SUDHL5 (cell line): ENCODE data around the gene KCNC4.

DNA sequence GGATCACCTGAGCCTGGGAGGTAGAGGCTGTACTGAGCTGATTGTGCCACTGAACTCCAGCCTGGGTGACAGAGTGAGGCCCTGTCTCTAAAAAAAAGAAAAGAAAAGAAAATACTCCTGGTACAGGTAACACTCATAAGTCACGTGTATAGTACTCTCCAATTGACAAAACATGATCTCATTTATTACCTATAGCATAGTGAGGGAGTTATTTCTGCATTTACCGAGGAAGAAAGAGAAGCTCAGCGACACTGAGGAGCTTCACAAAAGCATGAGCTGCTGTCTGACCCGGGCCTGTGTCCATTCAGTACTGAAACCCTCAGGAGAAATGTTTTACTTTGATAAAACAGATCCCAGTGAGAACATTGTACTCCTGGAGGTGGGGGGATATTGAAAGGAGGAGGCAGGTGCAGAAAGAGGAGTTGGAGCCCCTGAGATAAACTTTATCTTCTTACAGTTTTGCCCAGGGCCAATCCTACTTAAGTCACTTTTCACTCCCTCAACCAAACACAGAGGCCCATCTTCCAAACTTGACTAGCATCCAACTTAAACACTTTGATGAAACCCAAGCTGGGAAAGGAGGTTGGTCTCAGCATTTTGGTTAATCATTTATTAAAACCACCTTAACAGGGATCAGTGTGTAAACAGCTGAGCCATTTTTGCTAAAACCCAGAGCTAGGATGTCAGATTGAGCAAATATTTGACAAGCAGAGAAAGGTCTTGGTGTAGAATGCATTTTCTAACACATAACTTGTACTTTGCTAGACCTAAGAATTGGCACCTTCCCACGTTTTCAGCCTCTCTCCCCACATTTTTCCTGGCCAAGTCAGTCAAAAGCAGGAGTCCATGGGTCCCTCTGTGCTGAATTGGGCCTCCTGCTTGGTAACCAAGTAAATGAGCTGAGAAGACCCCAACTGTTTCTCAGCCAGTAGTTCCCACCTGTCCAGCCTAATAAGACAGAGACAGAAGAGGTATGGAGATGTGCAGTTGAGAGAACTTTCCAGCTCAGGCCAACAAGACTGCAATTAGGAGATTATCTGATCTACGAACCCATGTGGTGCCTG is 32.5 kb upstream of the SARS1 start:
- PRO-cap, result no peak

DNA sequence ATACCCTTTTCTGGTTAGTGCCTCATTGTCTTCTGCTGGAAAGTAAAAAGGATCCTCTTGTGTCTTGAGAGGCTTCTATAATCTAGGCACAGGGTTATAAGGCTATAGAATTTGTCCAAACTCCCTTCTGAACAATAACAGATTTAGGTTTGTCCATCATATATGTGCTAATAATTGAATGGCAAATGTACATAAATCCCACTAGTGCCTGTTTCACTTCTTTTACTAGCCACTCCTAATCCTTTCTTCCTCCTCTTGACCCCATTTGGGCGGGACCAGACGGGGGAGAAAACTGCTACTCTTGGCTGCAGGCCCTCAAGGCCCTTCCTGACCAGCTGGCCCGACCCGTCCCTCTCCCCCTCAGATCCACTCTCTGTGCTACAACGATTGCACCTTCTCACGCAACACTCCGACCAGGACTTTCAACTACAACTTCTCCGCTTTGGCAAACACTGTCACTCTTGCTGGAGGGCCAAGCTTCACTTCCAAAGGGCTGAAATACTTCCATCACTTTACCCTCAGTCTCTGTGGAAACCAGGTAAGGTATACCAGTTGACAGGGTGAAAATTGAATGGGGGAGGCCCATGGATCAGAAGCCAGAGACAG is 19.6 kb upstream of the SARS1 start:
- PRO-cap, result no peak

GRCh38 chr1:109218443-109218793 is 4.7 kb downstream of the SARS1 start:
- PRO-cap, result no peak

- PRO-cap, result no peak
Measured at GRCh38 chr1:109259595-109260512, 10.5 kb downstream of the CELSR2 start.

DNA sequence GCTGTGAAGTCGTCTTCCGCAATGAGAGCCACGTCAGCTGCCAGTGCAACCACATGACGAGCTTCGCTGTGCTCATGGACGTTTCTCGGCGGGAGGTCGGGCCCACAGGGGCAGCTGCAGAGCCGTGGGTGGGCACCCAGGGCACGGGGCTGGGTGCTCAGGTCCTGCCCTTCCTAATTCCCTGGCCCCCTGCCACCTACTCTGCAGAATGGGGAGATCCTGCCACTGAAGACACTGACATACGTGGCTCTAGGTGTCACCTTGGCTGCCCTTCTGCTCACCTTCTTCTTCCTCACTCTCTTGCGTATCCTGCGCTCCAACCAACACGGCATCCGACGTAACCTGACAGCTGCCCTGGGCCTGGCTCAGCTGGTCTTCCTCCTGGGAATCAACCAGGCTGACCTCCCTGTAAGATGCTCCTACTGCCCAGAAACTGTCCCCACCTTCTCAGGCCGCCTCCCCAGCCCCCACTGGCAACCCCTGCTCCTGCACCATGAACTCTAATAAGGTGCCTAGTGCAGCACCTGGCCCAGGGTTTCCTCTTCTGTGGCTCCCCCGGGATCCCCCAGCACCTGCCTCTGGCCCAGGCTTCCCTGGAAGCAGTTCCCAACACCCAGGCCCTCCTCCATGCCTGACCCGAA is 13.1 kb downstream of the PSRC1 start:
- PRO-cap, result no peak

DNA sequence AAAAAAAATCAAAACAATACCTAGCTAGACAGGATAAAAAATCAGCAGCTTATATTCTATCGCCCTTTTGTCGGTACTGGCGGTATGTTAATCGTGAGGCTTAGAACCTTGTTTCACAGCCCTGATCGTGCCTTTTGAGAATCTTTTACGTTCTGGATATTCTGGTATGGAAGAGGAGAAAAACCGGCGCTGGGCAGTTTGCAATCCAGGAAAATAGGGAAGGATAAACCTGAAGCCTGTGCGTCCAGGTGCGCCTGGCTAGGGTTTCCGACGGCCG is 308 bp upstream of the SYPL2 start:
- PRO-cap, result no peak

DNA sequence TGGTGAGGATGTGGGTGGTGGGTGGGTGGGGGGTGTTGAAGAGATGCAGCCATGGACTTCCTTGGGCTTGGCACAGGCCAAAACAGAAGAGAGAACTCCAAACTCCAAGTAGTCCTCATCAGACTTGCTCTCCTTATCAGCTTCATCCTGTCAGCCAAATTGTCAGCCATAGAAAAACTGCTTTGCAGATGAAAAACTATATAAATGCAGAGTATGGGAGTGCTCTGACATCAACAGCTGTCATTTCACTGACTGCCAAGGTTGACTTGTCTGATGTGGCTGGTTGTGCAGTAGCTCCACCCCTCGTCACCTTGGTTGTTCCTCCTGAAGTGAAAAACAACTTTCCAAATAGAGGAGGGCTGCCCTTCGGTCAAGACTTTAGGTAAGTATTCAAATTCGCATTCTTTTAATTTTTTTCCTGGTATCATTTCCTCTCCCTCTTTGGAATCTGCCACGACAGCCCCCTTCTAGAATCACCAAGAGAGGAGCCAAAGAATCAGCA is 7.0 kb downstream of the AMIGO1 start:
- PRO-cap, result no peak

DNA sequence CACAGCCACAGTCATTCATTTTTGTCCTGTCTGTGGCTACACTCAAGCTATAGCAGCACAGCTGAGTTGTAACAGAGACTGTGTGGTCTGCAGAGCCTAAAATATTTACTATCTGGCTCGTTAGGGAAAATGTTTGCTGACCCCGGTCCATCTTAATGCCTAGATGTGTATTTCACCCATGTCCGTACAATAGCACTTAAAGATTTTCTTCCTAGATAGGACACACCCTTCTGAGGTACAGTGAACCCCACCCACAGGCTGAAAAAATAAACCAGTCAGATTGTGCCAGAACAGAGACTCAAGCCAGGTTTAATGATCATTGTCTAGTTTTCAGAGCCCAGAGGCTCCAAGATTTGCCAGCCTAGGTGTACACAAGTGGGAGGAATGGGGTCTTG is 5.6 kb downstream of the AMIGO1 start:
- PRO-cap, result no peak

DNA sequence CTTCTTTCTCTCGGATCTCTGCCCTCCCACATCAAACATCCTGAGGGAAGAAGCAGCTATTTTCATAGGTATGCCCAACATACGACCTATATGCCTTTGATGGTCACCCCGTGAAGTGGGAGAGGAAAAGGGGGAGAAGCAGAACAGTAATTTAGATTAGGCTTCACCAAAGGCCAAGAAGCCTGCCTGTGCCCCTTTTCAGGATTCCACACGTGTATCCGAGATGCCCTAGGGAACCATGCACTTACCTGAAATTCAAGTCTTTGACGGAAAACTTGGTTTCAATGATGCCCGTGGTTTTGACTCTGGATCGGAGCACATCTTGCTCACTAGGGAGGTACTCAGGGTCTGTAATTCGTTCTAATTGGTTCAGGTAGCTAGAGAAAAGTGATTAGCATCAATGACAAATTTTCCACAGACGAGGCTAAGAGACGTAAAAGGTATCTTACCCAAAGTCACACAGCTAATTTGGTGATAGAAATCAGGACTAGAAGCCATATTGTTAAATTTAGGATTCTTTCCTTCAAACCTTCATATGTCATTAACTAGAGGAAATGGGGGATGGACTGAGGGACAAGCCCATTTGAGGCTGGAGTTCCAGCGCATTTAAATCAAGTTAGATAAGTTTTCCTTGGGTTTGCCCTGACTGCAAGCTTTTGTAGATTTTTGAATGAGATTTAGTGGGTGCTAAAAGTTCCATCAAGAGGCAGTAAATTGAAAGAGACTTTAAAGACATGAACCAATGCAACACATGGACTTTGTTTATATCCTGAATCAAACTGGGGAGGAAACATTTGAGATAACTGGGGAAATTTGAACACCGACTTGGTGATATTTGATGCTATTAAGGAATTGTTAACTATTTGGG is 13.1 kb downstream of the GNAT2 start:
- PRO-cap, result no peak

DNA sequence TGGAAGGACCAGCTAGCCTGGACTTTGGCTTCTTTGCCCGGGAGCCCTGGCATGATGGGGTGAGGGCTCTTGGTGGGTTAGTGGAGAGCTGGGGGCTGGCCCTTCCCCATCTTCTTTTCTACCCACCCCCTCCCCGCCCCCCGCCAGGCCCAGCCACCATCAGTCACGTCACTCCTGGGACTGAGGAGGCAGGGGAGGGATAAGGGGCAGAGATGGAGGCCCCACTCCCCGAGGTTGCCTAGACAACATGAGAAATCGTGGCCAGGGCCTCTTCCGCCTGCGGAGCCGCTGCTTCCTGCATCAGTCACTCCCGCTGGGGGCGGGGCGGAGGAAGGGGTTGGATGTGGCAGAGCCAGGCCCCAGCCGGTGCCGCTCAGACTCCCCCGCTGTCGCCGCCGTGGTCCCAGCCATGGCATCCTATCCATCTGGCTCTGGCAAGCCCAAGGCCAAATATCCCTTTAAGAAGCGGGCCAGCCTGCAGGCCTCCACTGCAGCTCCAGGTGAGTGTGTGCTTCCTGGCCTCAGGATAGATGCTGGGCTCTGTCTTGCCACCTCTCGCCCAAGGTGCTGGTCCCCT is 1.2 kb downstream of the AMPD2 start:
- PRO-cap, result no peak

GRCh38 chr1:109711408-109711918 is 588 bp upstream of the GSTM5 start:
- PRO-cap, result no peak

DNA sequence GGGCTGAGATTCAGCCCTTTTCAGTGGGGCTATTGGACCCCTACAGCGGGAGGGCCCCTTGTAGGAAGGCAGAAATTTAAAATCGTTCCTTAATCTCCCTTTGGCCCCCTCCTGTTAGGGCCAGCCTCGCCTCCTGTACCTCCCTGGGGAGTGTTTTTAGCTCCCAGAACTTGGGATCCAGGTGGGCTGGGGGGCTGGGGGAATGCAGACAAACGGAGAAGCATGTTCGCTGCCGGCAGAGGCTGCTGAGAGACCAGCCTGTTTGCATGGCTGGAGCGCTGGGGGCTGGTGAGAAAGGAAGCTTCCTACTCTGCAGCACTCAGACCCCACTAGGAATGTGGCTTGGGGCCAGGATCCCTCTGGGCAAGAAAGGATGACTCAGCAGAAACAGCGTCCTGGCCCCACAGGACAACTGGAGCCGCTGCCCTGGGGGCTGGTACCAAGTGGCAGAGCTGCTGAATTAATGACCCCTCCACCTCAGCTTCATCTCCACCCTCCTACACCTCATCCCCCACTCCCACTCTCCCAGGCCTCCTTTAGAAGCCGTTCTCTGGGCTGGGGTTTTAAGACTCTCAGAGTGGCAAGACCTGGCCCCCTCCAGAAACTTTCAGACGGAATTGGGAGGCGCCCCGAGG is 28.4 kb upstream of the EPS8L3 start:
- PRO-cap, result no peak

GRCh38 chr1:109796726-109797516 is 33.2 kb upstream of the EPS8L3 start:
- PRO-cap, result no peak

- PRO-cap, result no peak
Measured at GRCh38 chr1:109978061-109978315, 6.6 kb upstream of the AHCYL1 start.

DNA sequence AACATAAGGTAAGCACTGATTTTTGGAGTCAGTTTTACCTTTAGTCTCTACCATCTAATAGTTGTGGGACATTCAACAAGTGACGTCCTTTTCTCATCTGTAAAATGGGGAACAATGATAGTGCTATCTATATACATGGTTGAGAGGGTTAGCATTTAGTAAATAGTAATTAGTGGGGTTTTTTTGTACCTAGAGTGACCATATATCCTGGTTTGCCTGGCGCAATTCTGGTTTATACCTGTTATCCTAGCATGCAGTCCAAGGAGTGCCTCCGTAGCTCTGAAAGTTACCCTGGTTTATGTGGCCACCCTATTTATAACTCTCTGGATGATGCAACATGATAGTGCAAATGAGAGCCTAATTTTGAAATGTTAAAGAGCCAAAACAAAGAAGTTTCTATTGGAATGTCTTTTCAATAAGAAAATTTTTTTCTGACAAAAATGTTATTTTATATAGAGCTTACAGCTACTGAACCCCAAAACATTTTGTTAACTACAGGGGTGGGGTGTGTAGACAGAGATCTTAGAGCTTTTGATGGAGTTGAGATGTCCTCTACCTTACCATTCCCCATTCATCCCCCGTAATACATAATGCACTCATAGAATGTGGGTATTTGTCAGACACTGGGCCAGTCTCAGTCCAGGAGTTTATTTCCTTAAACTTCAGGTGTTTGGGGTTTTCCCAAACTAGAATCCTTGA is 5.7 kb downstream of the AHCYL1 start:
- PRO-cap, result no peak

GRCh38 chr1:110027890-110028169 is 6.6 kb upstream of the STRIP1 start:
- PRO-cap, result no peak

- PRO-cap, result no peak
Measured at GRCh38 chr1:110044720-110045129, 10.3 kb downstream of the STRIP1 start.

- PRO-cap, result bidirectional peak, plus-strand start at chr1:110210501, minus-strand start at chr1:110210193
Measured at GRCh38 chr1:110209811-110210665, at the start of gene KCNC4. TSS of gene KCNC4 (plus strand) at chr1:110210314.

DNA sequence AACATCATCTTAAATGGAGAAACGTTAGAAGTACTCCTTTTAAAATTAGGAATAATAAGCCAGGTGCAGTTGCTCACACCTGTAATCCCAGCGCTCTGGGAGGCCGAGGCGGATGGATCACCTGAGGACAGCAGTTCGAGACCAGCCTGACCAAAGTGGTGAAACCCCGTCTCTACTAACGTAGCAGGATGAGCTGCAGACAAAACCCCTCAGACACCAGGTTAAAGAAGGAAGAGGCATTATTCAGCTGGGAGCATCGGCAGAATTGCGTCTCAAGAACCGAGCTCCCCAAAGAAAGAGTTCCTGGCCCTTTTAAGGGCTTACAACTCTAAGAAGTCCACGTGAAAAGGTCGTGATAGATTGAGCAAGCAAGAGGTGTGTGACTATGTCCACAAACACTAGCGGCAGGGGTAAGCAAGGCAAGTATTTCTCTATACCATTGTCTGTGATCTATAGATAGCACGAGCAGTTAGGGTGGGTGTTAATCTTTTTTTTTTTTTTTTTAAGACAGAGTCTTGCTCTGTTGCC is 9.0 kb upstream of the RBM15 start:
- PRO-cap, result no peak

- PRO-cap, result no peak
Measured at GRCh38 chr1:110424509-110425311, 17.2 kb upstream of the LAMTOR5 start.